Cardiac septum (tissue), 1 donor: ENCODE results near the gene CCDC93.

GRCh38 chr2:113890278-113891358, 729 bp downstream of the ACTR3 start:
- PRO-cap = bidirectional peak, plus-strand start at chr2:113890705, minus-strand start at chr2:113890592; bidirectional peak, plus-strand start at chr2:113891102, minus-strand start at chr2:113891012

GRCh38 chr2:114714114-114714687, 271.8 kb downstream of the DPP10 start:
- PRO-cap = no peak

- PRO-cap = no peak
Observed at GRCh38 chr2:117981419-117981980, 32.4 kb downstream of the CCDC93 start.

- PRO-cap = no peak
Observed at GRCh38 chr2:118000472-118001096, 13.3 kb downstream of the CCDC93 start.

DNA sequence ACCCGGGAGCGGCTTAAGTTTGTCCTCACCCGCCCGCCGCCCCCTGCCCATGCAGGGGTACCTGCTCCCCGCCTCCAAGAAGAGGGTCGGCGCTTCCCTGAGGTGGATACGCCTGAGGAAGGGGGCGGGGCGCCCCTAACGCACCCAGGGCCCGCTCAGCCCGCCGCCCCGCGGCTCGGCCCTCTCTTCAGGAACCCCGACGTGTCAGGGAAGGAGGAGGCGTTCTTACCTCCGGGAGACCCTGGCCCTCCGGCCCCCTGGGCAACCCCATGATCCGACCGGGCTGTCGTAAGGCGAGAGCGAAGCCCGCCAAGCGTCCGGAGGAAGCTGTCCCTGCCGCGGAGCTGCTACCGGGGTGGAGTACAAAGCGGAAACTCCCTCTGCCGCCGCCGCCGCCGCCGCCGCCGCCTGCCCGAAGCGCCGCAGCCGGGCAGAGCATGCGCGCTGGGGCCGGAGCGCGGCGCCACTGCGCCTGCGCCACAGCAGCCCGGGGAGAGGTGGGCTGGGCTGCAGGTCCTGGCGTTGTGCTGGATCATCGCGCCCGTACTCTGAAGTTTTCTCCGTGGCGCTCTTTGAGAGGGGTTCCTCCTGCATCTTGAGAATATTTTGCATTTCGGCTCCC, at the start of gene CCDC93:
CCDC93 (minus strand) TSS at position 346 of the 622 bp plus-strand sequence.
- PRO-cap = bidirectional peak, plus-strand start at position 493 of the sequence, minus-strand start at position 346 of the sequence

DNA sequence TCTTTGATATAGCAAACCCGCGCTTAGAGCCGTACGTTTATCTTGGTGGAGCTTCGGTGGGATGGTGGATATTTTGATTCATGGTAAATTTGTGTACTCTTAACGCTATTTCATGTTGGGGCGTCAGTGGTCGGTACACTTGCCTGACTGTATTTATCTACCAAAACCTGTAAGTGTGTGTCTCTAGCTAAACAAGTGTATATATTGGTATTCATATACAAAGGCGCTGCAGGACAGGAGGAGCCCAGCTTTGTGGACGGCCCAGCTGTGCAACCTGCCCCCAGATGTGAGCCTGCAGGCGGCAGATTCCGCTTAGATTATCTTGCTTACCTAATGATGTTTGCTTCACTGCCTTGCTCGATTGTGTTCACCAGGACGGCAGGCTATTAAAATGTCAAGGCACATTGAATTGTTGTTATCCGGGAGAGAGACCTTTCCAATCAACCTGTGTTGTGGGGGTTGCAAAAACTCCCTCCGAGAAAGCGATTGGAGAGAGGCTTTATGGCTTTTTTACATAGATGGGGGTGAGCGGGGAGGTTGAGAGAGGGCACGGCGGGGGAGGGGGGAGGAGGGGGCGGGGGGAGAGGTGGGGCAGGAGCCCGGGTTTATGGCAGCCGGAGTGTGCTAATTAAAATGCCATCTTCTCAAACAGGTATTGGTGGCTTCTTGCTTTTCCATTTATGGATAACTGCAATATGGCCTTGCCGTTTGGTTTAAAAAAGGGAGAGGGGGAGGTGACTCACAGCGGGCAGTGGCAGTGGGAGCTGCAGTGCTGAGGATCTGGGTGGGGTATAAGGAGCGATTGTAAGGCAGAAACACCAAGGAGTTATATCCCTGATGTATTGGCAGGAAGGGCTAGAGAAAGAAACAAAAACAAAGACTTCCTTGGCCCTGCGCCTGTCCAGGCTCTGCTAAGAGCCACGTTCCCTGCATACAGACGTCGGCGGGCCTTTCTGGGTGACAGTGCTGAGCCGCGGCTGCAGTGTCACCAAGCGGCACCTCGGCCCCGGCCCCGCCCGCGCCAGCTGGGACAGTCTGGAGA, 97.1 kb downstream of the INSIG2 start:
- PRO-cap = unidirectional peak, plus-strand start at position 936 of the sequence

DNA sequence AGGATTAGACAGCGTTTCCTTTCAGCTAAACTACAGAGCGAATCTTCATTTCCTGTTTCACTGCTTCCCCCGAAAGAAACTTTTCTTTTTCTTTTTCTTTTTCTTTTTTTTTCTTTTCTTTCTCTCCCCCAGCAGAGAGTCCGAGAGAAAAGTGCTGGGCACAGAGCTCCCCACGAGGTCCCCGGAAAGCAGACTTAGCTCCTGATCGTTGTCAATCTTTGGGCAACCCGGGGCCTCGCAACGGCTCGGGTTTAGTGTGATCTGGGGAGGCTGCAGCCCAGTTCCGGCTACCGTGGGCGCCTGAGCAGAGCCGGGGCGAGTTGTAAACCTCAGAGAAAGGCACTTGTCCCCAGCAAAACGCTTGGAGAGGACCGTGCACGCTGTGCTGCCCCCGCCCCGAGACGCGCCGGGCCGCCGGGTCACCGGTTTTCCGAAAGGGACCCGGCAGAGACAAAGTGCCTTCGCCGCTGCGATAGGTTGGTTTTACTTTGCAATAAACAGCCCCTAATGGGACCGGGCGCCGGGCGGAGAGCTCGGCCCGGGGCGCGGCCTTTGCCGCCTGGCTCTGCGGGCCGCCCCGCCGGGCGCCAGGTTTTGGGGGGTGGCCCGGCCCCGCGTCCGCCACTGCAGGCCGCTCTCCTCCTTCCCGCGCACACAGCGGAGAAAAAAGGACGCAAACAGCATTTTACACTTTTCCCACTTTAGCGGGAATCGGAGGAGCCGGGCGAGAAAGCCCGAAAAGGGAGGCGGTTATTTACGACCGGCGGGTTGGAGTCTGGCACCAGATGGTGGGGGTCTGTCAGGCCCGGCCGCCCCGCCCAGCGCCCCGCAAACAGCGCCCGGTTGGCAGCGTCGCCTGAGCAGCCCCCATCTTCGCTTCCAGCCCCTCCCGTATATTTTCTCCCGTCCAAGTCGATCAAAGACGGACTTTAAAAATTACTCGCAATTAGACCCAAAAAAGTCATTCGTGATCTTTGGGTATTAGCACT, 136.0 kb downstream of the INSIG2 start:
- PRO-cap = no peak

DNA sequence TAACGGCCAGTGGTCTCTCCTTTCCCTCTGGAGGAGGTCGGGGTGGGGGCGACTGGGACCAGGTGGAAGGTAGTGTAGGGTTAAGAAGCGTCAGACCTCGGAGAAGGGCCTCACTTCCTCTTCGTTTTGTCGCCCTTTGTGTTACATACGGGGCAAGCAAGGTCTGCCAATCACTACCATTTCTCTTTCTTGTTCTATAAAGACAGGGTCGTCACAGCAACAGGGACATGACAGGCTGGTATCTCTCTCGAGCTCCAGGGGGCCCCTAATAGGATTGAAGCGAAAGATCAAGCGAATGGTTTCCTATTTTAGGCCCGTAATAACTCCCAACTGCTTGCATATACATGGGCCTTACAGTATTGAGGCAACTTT, 136.7 kb downstream of the INSIG2 start:
- PRO-cap = no peak

- PRO-cap = no peak
Observed at GRCh38 chr2:118857472-118857741, 10.0 kb upstream of the EN1 start.

DNA sequence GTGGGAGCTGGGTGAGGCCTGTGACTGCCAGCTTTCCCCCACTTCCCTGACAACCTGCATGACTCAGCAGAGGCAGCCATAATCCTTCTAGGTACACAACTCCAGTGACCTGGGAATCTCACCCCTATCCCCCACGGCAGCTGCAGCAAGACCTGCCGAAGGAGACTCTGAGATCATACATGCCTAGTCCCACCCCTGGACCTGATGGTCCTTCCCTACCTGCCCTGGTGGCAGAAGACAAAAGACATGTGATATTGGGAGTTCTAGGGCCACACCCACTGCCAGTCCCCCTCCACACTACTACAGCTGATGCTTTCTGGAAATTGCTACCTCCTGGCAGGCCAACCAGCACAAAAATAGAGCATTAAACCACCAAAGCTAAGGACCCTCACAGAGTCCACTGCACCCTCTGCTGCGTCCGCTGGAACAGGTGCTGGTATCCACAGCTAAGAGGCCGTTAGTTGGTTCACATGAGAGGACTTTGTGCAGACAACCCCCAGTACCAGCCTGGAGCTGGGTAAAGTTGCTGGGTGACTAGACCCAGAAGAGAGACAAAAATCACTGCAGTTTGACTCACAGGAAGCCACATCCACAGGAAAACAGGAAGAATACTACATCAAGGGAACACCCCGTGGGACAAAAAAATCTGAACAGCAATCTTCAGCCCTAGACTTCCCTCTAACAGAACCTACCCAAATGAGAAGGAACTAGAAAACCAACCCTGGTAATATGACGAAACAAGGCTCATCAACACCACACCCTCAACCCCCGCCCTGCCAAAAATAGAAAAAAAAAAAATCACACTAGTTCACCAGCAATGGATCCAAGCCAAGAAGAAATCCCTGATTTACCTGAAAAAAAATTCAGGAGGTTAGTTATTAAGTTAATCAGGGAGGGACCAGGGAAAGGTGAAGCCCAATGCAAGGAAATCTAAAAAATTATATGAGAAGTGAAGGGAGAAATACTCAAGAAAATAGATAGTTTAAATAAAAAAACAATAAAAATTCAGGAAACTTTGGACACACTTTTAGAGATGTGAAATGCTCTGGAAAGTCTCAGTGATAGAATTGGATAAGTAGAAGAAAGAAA, 12.6 kb downstream of the MARCO start:
- PRO-cap = no peak

GRCh38 chr2:118989336-118989821, 47.4 kb downstream of the MARCO start:
- PRO-cap = no peak

DNA sequence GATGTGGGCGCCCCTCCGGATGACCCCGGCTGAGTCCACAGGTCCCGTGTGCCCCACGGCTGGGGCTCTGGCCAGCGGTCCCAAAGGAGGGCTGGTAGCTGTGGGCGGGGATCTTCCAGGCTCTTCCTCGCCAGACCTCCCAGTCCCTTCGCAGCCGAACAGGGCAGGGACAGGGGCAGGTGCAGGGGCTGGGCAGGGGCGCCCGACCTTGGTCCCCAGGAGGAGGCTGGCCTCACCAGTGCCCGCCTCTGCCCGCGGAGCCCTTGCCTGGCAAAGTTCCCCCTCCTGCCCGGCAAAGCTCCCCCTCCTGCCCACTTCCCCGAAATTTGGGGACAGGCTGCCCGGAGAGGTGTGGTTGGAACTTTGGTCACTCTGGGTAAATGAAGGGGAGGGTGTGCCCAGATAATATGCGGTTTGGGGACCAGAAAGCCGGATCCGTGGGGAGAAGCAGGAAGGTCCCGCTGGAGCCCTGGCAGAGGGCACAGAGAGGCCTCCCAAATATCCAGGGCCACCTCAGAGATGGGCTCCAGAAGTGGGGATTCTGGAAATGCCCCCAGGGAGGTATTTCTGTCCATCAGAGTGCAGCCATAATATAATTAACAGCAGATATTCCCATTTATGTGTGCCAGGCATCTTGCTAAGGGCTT, 674 bp downstream of the STEAP3 start:
- PRO-cap = no peak

DNA sequence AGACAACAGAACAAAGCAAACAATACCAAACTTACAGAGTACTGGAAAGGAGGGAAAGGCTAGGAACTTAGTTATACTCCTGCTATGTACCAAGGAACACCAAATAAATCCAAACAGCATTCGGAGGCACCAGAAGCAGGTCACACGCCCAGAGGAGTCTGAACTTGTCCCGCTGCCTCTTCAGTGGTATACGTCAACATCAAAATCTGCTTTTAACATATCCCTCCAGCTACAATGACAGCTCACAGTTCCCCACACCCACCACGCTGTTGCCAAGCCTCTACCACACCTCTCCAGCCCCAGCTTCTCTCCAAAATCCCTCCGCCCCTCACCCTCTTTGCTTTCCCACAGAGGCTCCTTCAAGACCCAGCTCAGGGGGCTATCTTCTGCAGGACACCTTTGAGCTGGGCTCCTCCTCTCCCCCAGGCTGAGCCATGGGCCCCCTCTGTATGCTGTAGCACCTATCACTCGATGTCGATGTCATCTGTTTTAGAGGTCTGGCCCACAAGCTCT, 17.3 kb downstream of the C2orf76 start:
- PRO-cap = no peak

- PRO-cap = bidirectional peak, plus-strand start at chr2:119352640, minus-strand start at chr2:119352432
Observed at GRCh38 chr2:119352141-119352761, 14.4 kb downstream of the C2orf76 start.

DNA sequence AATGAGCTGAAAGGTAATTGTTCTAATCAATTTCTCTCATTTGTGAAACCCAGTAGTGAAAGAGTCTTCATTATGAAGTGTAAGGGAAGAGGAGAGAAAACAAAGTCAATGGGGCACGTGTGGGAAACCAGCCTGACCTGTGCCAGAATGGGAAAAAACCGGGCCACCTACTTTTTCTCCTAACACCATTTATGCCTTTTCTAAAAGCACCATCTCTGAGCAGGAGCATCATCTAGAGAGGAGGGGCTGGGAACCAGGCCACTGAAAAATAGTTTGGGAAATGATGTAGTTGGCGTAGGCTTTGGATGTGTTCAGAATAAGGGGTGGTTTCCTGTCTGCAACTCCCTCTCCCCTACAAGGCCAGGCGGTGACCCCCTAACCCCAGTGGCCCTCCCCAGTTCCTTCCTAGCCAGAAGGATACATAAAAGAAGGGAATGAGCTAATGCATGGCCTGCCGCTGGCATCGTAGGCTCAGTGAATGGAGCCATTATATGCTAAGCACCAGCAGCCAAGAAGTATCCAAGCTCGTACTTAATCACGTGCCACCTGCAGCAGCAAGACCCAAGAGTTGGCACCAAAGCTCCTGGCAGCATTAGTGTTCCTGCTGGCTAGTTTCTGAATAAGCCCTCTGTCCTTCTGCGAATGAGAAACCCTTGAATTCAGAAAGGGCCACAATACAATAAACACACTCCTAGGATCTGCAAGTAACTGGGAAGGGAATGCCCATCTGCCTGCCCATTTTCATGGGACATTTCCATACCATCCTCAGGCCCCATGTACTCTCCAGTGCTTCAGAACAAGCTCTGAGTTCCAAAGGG, 4.2 kb downstream of the DBI start:
- PRO-cap = no peak

DNA sequence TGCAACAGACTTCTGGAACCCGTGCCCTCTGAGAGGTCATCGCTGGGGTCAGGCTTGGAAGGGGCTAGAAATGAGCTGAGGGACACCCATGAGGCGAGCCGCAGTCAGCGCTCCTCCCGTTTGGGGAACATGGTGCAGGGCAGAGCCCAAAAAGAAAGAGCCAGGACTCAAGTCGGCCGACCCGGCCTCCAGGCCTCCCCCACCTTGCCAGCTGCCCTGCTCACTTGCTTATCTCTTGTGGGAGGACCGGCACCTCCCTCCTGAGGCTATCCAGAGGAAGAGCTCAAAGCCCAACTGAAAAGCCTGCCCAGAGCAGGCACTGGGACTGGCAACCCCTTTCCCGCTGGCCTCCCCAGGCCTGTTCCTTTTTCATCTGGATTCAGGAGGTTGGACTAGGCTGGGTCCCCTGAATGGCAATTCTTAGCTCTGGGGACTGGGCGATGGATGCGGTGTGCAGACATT, 43.5 kb downstream of the SCTR start:
- PRO-cap = unidirectional peak, plus-strand start at position 298 of the sequence

DNA sequence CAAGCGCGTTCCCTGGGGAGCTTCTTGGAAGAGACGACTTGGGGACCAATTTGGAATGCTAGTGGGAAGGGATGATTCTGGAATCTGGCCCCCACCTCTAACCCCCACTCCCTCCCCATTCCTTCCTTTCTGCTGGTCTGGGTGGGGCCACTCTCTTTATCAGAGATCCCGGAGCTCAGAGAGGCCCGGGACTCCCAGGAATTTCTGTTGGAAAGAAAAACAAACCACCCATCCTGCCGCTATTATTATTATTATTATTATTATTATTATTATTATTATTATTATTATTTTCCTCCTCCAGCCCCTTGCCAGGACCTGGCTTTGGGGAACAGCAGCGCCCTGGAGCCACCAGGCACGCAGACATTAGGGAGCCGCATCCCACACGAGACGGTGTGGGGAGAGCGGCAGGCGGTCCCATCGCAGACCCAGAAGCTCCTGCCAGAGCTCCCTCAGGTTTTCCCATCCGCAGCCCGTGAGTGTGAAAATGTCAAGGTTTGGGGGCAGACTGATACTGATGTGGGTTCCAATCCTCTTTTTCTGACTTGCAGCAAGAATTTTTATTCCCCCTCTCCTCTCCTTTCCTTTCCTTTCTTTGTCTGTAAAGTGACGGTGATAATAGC, 1.0 kb downstream of the SCTR start:
- PRO-cap = no peak

GRCh38 chr2:120176675-120177805, 46.2 kb downstream of the TMEM185B start:
- PRO-cap = no peak

- PRO-cap = no peak
Observed at GRCh38 chr2:120228354-120228615, 5.1 kb upstream of the TMEM185B start.

DNA sequence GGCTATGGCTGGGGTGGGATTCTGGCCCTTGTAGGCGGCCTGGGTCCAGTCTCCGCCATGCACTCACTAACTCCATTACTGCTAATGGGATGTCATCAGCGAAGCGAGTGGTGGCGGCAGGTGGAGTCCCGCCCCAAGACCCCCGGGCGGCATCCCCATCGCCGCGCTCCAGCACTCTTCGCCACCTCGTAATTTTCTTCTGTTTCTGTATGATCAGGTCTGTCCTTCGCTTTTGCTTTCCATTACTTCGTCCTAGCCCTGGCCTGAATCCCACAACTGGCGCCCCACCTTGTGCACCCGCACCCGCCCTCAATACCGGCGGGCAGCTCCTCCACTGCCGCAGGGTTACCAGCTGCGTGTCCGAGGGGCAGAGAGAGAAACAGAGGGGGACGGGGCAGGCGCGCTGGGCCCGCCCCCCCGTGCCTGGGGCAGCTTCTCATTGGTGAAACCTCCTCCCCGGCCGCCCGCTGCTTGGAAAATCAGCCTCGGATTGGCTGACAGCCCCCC, 355 bp upstream of the RALB start:
- PRO-cap = bidirectional peak, plus-strand start outside the sequence, minus-strand start at position 347 of the sequence